Heart (tissue), 3 donors: ENCODE results near the genes SLC44A3 and PLPPR5.

GRCh38 chr1:94590432-94590882, 48.9 kb upstream of the F3 start:
- RAMPAGE, long total RNA, 2 experiments: no peak in any of the 2 experiments

DNA sequence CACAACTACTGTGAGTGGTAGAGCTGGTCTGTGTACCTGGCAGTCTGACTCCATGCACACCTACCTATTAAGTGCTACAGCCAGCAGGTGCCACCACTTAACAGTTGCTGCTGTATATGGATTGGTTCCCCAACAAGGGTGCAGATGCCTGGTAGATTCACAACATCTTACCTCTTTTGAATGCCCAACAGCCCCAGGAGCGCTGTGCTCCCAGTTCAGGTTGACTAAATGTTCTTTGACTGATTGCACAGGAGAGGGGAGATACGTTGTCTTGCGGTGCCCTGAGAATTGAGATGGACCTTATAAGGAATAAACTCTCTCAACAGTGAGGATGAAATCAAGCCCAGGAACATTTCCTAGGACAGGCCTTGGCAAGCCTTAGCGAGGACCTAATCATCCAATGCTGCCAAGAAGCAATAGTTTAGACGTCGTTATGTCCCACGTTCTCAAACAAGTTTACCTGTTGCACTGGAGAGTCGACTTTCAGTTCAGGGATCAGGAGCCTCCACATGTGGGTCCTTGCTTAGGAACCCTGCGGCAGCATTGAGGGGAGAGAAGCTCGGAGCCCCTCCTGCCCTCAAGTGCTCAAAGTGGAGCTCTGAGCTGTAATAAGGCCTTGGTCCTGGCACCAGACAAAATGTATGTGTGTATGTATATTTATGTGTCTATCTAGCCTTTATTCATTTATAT, 79.0 kb upstream of the F3 start:
- RAMPAGE, long total RNA, 2 experiments: no peak in any of the 2 experiments

DNA sequence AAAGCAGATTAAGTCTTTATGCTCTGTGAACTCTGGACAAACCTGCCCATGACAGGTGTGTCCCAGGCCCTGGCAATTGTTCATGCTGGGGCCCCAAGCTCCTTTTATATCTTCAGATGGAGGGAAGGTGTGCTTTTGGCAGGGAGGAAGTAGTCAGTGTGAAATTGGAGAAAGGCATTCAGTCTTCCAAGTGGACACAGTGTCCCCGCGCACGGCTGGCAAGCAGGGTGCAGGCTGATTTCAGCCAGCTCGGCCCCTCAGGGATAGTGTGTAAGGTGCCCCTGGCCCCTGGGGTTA, 135.2 kb upstream of the F3 start:
- RAMPAGE, long total RNA, 2 experiments: no peak in any of the 2 experiments

DNA sequence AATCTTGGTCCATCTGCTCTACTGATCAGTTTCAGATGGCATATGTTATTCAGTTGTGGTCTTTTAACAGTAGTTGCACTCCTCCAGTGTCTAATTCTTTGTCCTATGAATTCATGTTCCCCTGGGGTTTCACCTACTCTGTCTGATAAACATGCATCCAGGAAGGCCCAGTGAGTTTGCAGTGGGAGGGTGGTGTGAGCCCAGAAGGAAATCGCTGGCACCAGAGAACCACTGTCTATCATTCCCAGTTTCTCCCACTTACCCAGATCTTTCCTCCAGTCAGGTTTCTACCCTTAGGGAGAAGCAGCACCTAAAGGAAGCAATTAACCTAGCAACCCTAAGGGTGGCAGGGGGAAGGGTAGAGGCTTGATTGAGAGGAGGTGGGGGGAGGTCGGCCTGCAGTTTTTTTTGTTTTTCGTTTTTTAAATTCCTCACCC, 932 bp upstream of the SLC44A3 start:
- RAMPAGE, long total RNA, 2 experiments: no peak in any of the 2 experiments

GRCh38 chr1:94819658-94820835, at the start of gene SLC44A3:
Gene SLC44A3, plus strand, starts transcription at chr1:94820357.
- RAMPAGE, long total RNA, 2 experiments: start-site peak on the minus strand in 1 of 2 experiments, at chr1:94820227-94820281 at its widest, 17 to 19 reads per replicate

- RAMPAGE, long total RNA, 2 experiments: no peak in any of the 2 experiments
These were observed 45.1 kb downstream of the SLC44A3 start for GRCh38 chr1:94865327-94865647.

DNA sequence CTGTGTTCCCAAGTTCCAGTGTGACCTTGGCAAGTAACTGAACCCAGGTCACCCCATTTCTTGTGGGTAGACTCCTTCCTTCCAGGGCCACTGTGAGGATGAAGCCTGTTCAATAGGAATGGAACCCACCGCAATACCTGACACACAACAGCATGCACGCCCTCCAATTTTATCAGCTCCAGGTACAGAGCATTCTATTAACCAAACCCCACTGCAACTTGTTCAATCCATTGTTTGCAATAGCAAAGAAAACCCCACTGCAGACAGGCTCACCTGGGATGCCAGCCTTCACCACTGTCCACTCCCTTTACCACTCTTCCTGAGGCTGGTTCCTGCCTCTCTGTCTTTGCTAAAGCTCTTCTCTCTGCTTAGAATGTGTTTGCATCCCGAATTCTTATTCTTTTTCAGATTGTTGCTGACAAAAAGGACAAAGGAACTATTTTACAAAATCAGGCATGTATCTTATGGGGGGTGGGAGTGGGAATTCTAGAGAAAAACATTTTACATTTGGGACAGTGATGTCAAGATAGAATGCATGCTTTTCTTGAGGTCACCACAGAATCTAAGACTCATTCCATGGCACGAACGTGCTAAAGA, 16.2 kb downstream of the CNN3 start:
- RAMPAGE, long total RNA, 2 experiments: no peak in any of the 2 experiments

DNA sequence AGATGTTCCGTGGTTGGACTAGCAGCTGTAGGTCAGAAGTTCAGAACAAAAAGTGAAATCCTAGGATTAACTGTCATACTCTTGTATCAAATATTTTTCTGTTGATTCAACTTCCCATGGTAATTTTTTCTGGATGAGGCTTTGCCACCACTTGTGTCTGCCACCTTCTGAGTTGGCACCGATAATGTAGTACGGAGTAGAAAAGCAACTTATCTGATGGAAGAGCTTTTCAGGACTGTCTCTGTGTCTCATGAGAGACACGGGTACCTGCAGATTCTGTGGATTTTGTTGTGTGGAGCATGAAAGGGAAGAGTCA, 44.6 kb upstream of the CNN3 start:
- RAMPAGE, long total RNA, 2 experiments: no peak in any of the 2 experiments

DNA sequence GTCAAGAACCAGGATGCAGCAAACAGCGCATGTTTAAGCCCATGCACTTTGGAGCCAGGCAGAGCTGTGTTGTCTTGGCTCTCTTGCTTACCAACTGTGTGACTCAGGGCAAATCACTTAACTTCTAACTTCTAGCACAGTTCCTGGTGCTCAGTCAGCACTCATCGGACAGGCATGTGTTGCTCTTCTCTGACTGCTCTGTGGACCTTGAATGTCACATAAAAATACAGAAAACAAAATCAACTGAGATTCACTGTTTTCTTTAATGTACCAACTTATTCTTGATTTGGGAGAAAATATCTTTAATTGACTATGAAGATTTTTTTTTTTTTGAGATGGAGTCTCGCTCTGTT, 56.5 kb upstream of the CNN3 start:
- RAMPAGE, long total RNA, 2 experiments: no peak in any of the 2 experiments

- RAMPAGE, long total RNA, 2 experiments: no peak in any of the 2 experiments
These were observed 575 bp upstream of the TLCD4 start for GRCh38 chr1:95116494-95117065.

- RAMPAGE, long total RNA, 2 experiments: no peak in any of the 2 experiments
These were observed 2.3 kb downstream of the TLCD4 start for GRCh38 chr1:95119387-95119833.

- RAMPAGE, long total RNA, 2 experiments: no peak in any of the 2 experiments
These were observed 36.1 kb upstream of the RWDD3 start for GRCh38 chr1:95197776-95198518.

DNA sequence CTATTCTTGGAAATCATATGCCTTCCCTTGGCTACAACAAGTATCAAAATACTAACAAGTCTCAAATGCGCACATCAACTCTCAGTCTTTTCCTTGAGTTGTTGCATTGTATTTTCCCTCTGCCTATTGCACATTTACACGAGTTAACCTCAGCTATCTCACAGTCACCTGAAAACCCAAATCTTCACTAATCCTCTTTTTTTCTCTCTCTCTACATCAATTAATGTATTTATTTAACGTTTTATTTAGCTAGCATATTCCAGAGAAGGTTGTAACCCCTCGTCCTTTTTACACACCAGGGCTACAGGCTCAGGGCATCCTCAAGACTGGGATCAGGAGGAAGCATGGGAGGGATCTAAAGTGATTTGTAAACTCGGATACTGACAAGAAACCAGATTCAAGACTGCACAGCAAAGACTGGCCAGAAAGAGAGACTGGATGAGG, 96.0 kb downstream of the DPYD start:
- RAMPAGE, long total RNA, 2 experiments: no peak in any of the 2 experiments

DNA sequence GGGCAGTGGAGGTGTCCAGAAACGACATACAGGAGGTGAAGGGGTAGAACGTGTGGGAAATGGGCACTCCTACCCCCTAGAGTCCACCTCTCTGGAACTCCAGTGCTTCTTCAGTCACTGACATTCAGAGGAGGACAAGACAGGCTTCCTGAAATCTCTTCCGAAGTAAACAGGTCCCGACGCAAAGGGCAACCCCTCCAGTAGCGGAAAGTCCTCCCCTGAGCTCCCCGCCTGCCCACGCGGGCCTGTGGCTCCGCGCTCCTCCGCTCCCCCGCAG, 423 bp downstream of the DPYD start:
- RAMPAGE, long total RNA, 2 experiments: no peak in any of the 2 experiments

- RAMPAGE, long total RNA, 2 experiments: no peak in any of the 2 experiments
These were observed 128.6 kb upstream of the DPYD start for GRCh38 chr1:98049436-98049754.

- RAMPAGE, long total RNA, 2 experiments: no peak in any of the 2 experiments
These were observed at the start of gene PLPPR5 for GRCh38 chr1:99004317-99005261. Gene PLPPR5, minus strand, starts transcription at chr1:99004861.

GRCh38 chr1:99638739-99639267, 7.1 kb upstream of the PALMD start:
- RAMPAGE, long total RNA, 2 experiments: no peak in any of the 2 experiments

DNA sequence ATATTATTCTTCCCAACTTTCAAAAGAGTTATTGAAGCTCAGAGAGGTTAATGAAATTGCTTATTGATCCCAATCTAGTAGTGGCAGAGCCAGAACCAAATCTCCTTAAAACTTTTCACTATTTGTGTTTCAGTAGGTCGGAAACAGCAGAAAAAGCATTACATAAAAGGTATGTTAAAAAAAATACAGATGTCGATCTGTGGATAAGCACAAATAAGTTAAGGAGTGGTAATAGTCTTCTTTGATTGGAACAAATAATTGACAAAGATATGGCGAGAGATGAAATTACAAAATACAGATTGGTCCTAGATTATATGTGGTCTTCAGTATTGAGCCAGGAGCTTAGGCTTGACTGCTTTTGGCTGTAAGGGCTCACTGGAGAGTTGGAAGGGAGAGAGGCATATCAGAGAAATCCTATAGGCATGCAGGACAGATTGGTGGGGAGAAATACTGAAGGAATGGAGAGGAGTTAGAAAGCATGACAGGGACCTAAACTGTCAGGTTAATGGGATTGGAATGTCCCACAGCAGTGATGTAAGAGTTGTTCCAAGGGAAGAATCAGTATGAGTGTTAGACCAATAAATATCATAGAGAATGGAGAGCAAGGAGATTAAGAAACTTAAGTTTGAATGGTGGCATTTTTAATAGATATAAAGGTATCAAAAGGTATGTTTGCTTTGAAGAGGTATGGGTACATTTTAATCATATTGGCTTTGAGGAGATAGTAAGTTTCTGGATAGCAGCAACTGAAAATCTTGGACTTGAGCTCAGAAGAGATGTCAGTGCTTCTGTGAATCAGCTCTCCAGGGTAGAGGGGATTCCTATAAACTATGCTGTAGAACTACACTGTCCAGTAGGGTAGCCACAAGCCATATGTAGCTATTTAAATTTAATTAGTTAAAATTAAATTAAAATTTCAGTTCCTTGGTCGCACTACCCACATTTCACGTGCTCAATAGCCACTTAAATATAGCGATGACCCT, 28.4 kb upstream of the MFSD14A start:
- RAMPAGE, long total RNA, 2 experiments: no peak in any of the 2 experiments

- RAMPAGE, long total RNA, 2 experiments: no peak in any of the 2 experiments
These were observed 17.5 kb upstream of the MFSD14A start for GRCh38 chr1:100020295-100020881.

- RAMPAGE, long total RNA, 2 experiments: no peak in any of the 2 experiments
These were observed 559 bp downstream of the MFSD14A start for GRCh38 chr1:100038229-100039079.